Paraaortic lymph node (tissue), 1 donor: ENCODE results near the genes PTGER1, ADGRE2, OR7A5 and CYP4F12.

- PRO-cap, result no peak
Observed at GRCh38 chr19:14475245-14476347, at the start of gene PTGER1. Gene PTGER1 (minus strand): TSS chr19:14475354.

DNA sequence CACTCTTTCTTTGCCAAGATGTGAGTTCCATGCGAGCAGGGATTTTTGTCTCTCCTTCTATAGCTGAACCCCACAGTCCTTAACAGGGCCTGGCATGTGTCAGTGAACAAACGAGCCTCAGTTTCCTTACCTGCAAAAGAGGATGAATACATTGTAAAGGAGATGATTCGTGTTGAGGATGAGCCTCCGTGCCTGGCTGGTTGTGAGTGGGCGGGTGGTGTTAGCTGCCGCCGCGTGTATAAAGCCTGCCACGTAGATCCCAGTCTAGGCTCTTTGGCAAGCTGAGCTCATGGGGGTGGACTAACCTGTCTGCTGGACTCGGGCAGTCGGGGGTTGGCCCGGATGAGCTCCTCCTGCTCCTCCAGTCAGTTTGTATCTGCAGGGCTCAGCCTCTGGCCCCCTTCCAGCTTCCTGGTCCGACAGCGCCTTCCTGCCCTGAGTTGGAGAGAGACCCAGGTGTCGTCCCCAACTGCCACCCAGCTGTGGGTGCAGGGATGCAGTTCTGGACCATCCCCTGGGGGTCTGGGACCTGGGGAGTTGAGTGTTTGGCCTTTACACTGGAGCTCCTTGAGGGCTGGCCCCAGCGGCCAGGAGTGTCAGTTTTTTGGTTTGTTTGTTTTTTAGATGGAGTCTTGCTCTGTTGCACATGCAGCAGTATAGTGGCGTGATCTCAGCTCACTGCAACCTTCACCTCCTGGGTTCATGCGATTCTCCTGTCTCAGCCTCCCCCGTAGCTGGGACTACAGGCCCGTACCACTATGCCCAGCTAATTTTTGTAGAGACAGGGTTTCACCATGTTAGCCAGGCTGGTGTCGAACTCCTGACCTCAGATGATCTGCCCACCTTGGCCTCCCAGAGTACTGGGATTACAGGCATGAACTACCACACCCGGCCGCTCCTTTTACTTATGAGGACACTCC is 20.9 kb downstream of the TECR start:
- PRO-cap, result no peak

DNA sequence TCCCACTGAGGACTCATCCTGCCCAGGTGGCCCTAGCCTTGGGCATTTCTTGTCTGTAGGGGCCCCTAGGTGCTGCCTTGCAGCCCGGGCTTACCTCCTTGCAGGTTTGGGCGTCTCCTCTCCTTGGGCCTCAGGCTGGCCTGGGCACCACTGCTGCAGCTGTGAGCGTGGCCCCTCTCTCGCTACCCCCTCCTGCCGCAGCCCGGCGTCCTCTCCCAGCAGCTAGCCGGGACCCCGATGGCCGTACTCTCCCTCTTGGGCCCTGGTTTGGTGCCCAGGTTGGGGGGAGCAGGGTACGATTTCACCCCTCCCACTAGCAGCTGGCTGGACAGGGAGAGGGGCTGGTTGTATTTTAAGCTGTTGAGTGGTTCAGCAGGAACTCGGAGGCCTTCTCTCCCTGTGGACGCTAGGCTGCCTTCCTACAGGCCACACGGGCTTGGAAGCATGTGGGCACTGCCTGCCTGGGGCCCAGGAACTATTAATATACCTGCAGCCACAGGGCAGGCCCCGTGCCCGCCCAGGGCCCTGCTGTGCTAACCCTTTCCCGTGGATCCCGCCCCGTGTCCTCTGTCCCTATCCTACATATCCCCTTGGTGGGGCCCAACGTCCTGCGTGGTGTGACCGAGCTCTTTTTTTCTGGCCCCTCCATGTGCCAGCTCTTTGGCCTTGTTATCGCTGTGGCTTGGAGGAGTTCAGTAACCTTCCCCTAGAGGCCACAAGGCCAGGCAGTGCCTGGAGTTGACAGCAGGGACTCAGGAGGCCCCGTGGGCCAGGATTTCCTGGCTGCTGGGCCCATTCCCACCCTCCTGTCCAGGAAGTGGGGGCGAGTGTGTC is 11.7 kb downstream of the NDUFB7 start:
- PRO-cap, result no peak

- PRO-cap, result unidirectional peak, minus-strand start at chr19:14778560
Observed at GRCh38 chr19:14778350-14778869, at the start of gene ADGRE2. Gene ADGRE2 (minus strand): TSS chr19:14778560.

DNA sequence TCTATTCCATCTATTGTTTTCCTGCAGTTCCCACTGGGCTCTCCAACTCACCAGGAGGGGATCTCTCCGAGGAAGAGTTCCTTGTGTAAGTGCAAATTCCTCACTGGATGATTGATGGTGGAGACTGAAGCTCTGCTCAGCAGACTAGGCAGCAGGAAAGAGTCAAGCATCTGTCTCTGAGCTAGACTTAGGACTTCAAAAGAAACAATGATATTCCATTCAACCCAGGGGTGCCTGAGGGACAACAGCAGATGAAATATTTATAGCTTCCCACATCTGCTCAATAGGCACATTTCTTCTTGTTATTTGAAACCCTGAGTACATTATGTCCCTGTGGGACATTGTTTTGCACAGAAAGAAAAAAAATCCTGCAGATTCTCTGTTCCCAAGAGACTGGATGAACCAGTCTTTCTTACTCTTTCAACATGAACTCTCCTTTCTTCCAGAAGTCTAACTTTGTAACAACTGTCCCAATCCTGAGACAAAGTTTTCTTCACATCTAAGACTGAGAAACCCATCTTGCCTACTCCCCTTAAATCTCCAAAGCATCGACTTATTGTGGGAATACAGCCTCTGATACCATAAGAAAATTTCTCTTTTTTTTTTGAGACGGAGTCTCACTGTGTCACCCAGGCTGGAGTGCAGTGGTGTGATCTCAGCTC is at the start of gene OR7A5:
TSS of gene OR7A5 (minus strand) at position 163 of the 662 bp plus-strand sequence.
- PRO-cap, result no peak

- PRO-cap, result no peak
Observed at GRCh38 chr19:15107533-15108508, 620 bp downstream of the SYDE1 start.

DNA sequence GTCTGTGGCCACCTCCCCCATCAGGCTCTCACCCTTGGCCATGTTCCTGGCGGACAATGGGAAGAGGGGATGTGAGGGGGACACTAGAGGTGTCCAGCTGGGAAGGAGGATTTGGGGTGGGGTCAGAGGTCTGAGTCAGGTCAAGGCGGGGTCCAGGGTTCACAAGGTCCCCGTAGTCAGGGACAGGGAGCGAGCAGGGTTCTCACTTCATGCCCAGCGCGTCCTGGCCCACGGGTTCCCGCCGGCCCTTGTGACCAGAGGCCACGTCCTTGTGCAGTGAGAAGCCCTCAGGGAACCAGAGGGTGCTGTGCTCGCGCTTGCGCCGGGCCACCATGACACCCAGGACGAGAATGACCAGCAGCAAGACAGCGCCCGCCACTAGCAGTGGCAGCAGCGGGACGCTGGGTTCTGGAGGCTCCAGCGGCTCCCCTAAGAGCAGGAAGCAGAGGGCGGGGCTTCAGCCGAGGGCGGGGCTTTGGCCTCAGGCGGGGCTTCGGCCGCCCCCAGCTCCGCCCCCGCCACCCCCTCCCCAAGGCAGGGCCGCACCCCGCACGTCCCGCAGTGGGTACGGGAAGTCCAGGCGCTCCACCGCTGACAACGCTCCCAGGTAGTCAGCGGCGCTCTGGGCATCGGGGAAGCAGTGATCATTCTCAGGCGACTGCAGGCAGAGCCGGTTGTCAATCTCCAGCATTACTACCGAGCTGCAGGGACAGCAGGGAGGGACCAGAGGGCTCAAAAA is 30.5 kb downstream of the NOTCH3 start:
- PRO-cap, result no peak

DNA sequence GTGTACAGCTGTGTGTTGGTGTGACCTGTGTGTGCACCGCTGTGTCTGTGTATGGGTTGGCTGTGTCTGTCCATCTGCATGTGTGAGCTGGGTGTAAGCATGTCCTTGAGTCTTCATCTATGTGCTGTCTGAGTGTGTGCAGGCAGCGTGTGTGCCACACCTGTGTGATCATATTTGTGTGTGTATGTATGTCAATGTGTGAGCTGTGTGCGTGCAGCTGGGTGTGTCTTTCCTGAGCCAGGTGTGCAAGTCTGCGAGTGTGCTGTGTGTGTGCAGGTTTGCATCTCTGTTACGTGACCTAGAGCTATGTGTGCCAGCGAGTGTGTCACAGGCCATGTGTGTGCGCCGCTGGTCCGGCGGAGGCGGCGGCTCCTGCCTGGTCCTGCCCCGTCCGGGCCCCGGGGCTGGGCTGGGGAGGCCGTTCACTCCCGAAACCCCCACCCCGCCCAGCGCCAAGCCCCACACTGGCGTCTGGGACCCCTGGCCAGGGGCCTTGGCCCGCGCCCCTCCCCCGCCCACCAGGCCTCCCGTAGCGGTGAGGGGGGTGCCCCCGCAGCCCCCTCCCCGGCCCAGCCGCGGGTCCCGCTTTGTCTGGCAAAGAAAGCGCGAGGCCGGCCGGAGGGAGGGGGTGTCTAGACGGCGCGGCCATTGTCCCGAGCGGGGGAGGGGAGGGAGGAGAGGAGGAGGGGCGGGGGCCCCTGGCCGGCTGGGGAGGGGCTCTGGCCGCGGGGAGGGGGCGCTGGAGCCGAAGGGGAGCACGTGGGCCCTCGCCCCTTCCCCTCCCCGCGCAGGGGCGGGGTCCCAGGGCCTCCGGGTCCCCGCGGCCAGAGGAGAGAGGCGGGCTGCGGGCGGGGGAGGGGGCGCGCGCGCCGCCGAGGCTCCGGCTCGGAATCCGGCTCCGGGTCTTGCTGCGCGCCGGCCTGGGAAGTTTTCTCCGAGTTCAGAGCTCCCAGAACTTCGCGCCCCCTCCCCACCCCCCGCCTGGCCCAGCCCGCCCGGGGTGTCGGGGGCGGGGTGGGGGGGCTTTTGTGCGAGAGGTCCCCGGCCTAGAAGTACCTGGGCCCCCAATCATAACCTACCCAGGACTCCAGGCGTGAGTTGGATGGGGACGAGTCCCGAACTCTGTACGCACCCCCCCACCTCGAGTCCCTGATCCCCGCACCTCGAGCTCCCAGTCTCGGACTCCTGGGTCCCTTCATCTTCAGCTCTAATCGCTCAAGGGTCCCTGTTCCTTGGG is 1.0 kb downstream of the NOTCH3 start:
- PRO-cap, result unidirectional peak, plus-strand start at position 335 of the sequence

GRCh38 chr19:15237872-15238497 is 5.7 kb upstream of the EPHX3 start:
- PRO-cap, result no peak

DNA sequence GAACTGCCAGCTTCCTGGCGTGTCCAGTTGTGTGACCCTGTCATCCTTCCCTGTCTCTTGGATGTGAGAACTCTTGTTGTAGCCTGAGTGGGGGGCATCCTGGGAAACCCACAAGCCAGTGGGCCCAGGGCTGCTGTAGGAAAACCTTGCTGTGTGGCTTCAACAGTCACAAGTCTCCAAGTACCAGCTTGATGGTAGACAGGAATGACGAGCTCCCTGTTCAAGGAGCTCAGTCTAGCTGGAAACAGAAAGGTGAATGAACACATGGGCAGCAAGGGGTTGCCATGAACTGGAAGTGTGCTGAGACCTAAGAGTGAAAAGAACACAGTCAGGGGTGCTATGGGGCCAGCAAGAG is 27.3 kb upstream of the EPHX3 start:
- PRO-cap, result no peak

DNA sequence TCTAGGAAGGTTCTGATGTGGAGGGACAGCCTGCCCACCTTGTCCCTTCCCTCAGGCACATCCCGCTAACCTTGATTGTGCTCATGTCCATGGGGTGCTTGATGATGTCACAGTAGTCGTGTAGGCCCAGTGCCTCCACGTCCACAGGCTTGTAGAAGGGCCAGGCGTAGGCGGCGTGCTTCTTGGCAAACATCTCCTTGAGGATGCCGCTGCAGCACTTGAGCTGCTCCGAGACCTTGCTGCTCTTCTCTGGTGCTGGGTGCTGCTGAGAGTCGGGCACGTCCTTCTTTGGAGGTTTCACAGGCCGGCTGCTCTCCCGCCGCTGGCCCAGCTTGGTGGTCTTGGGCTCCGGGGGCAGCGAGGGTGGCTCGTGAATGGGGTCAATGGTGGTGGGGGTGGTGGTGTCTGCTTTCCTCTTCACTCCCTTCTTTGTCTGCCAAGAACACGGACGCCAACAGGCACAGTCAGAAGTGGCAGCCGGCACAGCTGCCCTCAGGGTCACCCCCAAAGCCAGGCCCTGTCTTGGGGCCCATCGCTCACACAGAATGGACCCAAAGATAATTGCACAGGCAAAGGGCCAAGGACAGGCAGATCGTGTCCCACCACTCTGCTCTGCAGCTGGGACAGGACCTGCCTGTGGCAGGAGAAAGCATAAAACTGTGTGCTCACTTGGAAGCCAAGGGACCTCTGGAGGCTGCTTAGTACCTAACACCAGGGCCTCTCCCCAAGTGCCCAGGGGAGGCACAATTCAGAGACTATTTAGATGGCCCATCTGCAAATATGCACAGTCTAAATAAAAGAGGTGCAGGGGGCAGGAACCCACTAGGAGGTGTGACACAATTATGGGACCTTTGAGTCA is 32.3 kb upstream of the EPHX3 start:
- PRO-cap, result no peak

DNA sequence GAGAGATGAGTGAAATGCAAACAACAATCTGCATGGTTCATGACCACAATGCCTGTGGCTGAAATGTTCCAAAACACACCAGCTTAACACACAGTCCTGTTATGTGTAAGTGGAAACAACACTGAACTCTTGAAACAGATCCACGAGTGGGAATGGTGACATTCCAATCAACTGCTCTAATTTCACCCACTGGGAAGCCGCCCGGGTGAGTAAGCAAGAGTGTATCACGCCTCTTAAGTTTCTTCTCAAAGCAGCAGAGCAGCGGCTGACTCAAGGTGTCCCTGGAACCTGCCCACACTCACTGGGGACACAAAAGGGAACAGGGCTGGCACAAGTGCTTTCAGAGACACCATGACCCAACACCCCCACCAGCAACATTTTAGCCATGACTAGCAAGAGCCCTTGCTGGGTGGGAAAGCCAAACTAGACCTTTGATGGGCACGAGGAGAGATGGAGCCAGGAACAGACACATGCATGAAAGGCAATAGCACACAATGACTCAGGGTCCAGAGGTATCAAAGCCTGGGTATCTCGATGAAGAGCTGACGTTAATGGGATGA is 48.7 kb downstream of the BRD4 start:
- PRO-cap, result no peak

DNA sequence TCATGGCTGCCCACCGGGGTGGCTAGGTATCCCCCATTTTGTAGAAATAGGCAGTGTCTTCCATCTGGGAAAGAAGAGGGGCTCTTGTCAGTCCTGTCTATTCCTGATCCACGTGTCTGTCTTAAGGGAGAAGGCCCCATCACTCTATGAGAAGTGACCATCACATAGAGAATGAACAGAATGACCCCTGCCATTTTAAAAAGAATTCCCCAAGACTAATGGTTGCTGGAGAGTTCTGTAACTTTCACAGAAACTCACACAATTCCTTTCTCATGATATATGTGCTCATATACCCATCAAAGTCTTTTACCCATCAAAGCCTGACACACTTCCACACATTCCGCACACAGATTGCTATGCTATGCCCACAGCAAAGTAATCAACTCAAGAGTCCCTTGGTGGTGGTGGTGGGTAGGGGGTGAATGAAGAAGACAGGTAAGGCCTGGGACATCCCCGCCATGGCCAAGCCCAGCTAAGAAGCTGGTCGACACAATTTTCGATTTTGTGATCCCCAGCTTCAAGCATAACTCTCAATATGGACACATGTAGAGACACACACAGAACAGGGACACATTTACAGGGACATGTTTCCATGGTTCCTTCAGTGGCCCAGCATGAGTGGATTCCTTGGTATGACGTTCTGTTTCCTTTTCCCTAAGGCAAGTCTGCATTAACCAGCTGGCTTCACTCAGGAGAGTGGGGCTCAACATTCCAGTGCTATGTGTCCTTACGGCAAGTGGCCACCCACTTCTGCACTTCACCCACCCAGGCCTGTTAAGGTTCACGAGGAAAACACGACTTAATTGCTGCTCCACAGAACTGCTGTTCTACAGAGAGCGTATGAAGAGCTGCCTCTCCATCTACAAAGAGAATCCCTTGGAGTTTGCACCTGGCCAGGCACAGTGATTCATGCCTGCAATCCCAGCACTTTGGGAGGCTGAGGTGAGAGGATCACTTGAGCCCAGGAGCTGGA is 33.0 kb downstream of the BRD4 start:
- PRO-cap, result no peak

DNA sequence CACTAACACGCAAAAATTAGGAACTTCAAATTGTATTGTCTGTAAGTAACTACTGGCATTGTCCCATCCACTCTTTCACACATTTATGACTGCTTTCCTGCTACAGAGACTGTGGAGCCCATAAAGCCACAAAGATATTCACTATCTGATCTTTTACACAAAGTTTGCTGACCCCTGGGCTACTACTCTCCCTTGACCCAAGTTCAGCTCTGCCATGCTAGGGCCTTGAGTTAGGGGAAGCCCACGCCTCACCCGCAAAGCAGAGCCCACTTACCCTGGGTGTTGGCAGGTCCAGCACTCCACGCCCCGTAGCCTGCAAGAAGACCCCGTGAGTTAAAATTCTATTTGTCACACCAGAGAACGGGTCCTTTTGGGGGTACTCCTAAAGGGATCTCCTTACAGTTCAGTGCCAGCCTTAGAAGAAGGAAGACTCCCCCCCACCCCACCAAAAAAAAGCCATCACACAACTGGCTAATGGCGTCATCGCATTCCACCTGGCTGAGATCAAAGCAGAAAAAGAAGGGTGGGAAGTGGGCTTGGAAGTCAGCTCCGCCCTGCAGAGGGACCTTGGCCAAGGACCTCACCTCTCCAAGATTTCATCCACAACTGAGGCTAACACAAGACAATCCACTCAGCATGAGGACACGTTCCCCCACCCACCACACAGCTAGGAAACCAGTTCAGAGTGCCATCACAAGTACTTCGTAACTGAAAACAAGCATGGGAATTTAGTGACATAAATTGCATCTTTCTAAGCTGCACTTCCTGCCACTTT is 2.7 kb downstream of the AKAP8 start:
- PRO-cap, result no peak

DNA sequence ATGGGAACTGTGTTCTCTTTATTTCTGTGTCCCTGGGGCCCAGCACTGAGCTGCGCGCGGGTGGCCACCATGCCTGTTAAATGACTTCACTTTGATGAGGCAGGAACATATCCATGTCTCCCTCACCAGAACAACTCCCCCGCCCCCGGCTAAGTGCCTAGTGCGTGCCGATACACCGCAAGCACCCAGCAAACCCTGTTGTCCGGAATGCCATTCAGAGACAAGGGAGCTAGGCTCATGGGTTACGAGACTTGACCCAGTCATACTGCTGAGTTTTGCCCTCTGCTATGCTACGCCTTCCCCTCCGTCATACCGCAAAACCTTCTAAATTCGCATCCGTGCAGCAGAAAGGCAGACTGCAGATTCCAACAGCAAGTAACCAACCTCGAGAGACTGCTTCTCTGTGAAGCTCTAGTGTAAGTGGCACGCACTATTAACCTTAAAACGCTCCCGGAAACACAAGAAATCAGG is 1.6 kb downstream of the AKAP8 start:
- PRO-cap, result no peak

GRCh38 chr19:15430978-15431249 is 12.1 kb upstream of the AKAP8L start:
- PRO-cap, result no peak

GRCh38 chr19:15651694-15652315 is 11.1 kb downstream of the CYP4F3 start:
- PRO-cap, result no peak

DNA sequence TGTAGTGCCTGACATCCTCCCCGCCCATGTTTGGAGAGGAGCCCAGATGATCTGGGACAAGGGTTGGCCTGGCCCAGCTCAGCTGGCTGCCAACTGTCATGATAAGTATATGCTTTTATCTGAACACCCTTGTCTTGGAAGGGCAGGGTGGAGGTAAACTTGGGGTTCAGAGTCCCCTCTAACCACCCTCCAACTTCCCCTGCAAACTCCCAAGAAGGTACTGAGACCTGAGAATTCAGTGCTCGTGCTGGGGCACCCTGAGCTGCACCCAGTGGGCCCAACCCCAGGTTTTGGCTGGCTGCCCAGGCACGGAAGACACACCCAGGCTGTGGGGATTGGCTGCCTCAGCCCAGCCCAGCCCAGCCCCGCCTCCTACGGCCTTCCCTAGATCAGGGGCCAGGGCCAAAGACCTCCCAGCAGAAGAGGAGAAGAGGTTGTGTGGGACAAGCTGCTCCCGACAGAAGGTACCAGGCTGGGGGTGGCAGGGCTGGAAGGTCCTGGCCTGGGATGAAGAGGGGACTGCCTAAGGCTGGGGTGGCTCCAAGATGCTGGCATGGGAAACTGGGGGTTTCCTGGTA is at the start of gene CYP4F12:
TSS of gene CYP4F12 (plus strand) at position 416 of the 578 bp plus-strand sequence.
- PRO-cap, result unidirectional peak, plus-strand start at position 419 of the sequence

DNA sequence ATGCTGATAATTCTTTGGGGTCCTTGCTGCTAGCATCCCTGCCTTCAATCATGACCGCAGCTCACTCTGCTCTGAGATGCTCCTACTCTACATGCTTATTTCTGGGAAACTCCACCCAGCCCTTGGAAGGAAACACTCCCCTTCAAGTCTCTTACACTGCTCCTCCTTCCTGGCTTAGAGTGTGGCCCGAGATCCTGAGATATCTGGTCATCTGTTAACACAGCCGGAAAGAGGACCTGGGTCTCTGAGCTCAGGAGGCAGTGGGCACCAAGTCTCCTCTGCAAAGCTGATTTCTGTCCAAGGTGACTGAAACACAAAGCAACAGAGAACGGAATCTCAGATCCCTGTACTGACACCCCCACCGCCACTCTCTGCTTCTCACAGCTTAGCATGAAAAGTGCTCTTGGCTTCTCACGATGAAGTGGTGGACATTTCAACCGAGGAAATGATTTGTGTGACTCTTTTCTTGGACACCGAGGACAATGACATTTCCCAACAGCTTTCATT is 33.0 kb downstream of the CYP4F2 start:
- PRO-cap, result no peak

DNA sequence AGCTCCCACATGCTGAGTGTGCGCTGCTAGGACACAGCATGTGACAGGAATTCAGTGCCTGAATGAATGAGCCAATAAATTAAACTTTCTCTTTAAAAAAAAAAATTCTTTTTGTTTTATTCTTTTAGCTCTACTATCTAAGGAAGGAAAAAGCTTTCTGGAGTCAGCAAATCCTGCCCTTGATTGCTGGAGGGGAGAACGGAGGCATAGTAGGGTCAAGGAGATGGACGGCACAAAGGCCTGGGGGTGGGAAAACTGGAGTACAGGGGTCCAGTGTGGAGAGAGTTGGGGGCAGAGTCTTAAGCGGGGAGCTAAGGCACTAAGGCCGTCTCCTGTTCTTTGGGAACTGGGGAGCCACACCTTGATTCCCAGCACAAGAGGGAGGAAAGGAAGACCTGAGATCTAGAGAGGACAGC is 10.1 kb upstream of the TPM4 start:
- PRO-cap, result no peak